ENCODE measurements around the genes KLHDC9, FCER1G and SDHC.

GRCh38 chr1:160725953-160726743 is 12.9 kb upstream of the SLAMF7 start:
- RRBS: no CpG with 5 or more reads among the region's 6 CpGs

DNA sequence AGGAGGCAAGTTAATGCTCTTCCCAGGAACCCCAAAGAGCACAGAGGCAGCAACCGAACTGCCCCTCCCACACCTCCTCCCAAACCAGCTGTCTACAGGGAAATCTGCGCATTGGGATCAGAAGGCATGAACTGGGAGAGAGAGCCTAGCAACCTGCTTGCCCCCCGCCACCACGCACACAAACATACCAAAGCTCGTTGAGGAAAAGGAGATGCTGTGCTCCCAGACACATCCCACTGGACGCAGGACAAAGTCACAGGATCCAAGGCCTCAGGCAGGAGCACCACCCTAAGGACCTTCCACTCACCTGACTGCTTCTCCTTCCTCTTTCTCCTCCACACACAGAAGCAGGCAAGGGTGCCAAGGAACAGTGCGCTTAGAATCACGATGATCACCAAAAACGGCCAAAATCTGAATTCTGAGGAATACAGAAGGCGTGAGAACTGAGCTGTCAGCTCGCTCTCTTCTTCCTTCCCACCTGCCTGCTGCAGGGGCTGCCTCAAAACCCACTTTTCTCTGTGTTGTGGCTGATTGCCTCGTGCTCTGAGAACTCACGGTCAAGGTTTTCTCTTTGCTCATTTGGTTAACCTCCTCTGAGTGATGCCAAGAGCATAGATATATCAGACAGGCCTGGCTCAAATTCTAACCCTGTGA is 23.9 kb downstream of the CD244 start:
- RRBS: no CpG with 5 or more reads among the region's 13 CpGs

DNA sequence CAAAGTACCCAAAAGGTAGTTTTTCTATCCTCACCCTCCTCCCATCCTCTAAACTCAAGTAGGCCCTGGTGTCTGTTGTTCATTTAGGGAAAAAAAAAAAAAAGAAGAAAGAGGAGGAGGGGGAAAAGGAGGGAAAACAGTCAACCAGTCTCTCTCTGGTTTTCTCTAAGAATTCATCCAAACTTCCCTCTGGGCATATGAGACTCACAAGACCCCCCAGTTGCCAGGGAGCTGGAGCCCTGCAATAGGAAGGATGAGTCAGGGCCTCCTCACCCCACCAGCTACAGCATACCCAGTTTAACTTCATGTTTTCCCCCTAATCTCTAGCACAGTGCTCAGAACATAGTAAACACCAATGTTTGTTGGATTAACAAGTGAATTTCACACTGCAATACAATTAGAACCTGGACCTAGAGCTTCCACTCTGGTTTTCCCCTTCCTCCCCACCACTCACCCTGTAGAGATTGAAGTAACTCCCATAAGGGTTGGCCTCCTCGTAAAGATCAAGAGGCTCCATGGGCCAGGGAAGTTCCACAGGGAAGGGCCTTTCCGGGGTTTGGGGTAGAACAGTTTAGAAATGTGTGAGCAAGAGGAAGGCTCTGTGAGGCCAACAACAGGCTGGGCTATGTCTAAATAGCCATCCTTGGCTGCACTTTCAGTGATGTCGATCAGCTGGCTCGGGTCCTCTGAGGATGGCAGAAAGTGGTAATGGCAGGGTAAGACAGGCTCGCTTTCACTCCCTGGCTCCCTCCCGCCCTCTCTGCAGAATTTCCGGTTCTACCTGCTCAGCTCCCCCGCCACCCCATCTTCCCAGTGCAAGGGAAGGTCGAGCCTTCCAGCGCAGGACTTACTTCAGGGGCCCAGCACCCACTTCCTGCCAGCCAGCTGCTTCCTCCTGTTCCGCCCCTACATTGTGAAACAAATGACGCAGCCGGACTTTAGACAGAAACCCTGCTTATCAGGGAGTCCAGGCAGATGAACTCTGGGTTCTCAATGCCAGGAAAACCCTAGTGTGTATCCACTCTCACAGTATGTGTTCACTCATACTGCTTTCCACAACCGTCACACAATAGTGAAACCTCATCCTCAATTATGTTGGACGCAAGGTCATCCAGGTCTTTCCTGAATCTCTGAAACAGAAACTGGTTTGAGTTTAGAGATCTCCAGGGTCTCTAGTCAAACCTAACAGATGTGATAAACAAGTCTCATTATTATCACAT is 7.5 kb downstream of the F11R start:
- RRBS: no CpG with 5 or more reads among the region's 15 CpGs

DNA sequence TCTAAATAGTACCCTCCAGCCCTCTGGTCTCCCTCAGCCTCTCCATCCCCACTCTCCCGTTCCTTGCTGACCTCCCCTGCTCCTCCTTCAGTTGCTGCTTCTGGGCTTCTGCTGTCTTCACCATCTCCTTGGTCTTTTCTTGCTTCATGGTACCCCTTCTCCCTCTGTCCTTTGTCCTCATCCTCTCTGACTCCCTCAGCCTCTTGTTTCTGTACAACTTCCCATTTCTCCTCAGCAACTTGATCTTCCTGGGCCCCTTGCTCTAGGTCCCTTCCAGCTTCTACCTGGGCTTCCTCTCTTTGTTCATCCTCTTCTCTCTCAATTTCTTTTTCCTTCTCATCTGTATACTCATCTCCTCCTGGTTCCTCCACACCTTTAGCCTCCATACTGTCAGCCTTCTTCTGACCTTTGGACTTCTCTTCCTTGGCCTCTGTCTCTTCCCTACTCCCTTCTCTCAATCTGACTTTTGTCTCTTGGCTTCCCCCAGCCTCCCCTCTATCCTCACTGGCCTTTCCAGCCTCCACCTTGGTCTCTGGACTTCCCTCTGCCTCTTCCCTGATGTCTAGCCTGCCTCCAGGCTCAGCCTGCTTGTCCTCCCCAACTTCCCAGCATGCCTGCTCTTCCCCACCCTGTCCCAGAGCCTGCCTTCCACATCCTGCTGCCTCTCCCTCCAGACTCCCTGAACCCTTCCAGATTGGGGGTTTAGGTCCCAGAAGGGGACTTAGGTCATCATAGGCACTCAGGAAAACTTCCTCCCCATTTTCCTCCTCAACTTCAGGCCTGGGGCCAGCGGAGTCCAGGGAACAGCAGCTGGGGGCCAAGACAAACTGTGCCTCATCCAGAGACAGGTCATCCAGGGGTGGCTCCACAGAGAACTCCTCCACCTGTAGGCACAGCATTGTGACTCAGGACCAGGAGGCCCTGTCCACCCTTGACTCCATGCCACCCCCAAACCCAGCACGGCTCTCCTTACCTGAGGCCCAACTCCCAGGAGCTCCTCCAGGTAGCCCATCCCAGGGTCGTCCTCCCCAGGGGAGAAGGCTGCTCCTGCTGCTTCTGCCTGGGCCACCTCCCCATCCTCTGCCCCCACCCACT is 3.0 kb upstream of the USF1 start:
- RRBS: no CpG with 5 or more reads among the region's 4 CpGs

DNA sequence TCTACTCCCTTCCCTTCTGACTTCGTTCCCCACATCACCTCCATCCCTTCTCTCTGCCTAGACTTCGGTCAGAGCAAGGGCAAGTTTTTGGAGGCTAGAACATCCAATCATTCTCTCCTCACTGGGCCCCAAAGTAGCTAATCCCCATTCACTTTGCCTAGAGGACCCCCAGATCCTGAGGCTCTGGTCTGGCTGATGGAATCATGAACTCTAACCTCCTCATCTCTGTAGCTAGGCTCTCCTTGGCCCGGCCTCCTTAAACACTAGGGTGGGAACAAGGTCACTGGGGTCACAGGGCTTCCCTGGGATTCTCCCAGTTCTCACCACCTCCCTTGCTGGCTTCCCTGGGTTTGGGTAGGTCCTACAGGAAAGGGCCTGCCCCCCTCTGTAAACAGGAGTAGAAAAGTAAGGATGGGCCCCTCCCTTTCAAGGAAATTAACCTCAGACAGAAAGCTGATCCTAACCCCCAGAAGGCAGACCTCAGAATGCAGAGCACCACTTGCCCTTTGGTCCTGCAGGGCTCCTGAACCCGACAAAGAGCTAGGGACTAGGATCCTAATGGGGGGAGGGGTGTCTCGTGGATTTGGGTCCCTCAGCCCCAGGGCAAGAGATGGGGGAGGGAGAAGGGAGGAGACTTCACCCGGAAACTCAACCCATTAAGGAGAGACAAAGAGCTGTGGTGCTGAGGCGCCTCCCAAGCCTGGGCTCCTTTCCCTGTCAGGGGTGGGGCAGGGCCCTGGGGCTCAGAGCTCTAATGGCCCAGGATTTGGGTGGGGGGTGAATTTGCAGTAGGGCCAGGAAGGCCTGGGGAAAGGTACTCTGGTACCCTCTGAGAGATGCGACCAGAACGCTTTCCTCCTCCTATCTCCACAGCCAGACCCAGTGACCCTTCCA is 3.1 kb downstream of the NECTIN4 start:
- RRBS: no CpG with 5 or more reads among the region's 9 CpGs

DNA sequence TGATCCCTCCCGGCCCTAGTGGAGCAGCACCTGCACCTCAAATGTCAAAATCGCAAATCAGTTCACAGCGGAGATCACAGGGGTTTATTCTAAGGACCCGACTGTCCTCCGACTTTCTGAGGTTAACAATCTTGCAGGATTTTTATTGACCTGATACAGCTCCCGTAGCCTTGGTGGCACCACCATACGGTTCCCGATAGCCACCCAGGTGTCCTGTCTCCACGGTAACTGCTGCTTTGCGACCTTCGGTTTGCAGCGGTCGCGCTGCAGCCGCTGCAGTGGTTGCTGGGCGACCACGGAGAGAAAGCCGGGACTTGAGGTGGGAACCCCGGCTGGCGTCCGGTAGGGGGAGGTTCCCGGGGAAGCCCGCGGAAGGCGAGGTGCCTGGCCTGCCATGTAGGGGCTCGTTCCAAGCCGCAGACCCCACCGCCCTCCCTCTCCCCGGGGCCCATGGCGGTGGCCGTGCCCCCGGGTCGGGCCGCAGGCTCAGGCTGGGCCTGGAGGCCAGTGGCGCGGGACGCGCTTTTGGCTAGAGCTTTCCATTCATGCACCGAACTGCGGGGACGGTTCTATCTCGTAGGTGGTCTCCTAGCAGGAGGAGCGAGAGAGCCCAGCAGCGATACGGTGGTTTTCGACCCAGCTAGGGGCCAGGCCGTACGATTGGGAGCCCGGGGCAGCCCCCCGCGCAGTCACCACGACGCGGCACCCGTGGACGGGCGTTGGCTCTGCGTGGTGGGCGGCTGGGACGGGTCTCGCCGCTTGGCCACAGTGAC is at the start of gene KLHDC9:
Gene KLHDC9 (plus strand): TSS at position 276 of the 773 bp plus-strand sequence.
- RRBS: under 1% methylated on average over 7 of the region's 62 CpGs

DNA sequence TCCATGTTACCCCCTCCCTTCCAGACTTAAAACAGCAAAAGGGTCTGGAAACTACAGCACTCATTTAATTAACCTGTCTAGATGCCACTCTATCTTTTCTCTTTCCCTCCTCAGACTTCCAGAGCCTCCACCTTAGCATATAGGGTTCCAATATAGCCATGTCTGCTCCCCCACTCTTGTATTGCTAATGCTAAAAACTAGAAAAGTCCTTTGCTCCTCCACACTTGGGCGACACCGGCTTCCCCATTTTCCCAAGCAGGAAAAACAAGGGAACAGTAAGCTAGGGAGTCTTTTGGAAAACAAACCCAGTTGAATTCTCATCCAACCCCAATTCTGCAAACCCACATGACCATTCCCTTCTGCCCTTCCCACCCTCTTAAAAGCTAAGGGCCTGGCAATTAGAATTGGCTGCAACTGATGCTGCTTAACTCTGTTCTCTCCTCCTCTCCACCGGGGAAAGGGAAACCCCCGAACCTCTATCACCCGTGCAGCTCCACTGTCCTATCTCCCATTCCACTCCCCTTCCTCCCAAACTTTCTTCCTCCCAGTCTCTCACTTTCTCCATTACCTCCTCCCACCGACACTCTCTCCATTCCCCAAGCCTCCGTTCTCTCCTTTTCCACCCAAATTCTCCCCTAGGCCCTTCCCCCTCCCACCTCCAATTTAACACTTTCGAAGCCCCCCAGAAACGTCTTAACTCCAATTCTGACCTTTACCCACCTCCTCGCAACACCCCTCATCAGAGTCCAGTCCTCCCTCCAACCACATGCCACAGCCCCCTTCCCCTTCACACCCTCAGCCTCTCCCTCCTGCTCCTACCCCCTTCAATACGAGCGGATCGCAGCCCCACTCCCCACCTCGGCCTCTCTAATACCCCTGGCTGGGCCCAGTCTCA is 834 bp downstream of the DEDD start:
- RRBS: no CpG with 5 or more reads among the region's 14 CpGs

- RRBS: 6% methylated on average over 2 of the region's 7 CpGs
These were observed 628 bp upstream of the DEDD start for GRCh38 chr1:161133190-161133400.

GRCh38 chr1:161215023-161215554 is at the start of gene FCER1G:
FCER1G (plus strand) TSS chr1:161215295.
- RRBS: no CpG with 5 or more reads among the region's 11 CpGs

DNA sequence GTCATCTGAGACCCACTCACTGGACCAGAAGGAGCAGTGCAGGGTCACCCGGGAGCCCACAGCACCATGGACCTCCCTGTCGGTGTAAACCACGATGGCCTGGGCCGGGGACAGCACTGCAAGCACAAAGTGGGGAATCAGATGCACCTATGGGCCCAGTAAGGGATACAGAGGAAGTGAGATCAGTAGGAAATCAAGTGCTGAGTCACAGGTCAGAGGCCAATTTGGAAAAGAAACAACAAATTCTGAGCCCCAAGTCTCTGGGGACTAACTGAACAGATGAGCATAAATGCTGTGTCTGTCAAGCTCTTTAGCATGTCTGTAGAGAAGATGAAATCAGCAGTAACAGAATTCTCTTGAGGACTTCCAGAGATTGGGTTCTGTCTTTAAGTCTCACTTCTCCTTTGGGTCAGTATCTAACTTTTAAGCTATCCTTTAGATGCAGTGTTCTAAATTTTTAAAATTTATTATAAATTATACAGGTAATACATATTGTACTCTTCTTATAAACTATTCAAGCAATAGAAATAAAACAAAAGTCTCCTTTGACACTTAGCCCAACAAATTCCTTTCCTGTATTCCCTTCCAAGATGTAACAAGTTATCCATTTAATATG is 2.4 kb downstream of the MPZ start:
- RRBS: 78% methylated on average over 4 of the region's 4 CpGs

DNA sequence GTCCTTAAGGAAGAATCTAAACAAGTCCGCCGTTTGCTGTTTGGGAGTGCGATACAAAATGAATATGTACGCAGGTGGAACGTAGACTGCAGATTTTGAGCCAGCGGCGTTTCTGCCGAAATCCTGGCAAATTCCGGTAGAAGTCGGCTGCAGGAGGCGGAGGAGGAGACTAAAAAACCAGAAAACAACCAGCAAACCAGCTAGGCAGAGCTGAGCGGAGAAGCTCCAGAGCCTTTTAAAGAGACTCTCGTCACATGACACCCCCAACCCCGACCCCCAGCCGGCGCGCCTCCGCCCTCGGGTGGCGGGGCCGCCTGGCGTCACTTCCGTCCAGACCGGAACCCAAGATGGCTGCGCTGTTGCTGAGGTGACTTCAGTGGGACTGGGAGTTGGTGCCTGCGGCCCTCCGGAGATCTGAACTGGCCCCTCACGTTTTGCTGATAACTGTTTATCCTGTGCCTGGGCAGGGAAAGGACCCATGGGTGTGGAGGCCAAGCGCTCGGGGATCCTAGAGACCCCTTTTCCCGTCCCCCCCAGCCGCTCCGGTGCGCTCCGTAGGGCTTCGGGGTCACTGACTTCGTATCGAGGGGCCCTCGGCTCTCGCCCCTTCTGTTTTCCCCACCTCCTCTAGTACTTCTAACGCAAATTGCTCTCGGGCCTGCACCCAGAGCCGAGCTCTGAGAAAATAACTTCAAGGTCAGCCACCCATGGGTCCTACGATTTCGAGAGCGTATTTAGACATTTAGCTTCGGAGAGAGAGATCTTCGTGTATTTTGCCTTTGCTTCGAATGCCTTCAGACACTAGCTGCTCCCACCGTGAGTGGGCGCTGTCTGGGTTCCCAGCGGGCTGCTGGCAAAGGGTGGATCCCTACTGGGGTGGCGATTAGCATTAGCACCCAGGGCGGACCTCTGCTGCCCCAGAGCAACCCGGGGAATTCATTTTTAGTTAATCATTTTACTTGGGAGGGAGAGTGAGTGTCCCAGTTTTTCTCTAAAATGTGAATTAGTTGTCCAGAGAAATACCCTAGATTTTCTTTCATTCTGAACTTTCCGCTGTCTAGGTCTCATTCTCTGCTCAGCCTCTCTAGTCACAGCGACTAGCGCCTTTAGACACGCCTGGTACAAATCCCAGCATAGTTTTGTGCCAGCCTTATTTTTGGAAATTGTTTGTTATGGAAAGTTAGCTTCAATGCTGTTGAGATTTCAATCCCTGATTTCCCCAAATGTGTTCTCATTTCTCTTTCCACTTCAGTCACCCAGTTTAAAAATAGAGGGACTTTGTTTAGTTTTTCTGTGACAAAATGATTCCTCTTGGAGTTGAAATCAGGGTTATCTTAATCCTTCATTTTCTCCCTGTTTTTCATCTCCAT is at the start of gene SDHC:
Gene SDHC (plus strand): TSS at position 323 of the 1,370 bp plus-strand sequence.
- RRBS: 1% methylated on average over 13 of the region's 59 CpGs

DNA sequence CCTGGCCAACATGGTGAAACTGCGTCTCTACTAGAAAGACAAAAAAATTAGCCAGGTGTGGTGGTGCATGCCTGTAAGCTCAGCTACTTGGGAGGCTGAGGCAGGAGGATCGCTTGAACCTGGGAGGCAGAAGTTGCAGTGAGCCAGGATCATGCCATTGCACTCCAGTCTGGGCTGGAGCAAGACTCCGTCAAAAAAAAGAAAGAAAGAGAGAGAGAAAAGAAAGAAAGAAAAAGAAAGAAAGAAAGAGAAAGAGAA is 62.9 kb upstream of the CFAP126 start:
- RRBS: no CpG with 5 or more reads among the region's 3 CpGs

DNA sequence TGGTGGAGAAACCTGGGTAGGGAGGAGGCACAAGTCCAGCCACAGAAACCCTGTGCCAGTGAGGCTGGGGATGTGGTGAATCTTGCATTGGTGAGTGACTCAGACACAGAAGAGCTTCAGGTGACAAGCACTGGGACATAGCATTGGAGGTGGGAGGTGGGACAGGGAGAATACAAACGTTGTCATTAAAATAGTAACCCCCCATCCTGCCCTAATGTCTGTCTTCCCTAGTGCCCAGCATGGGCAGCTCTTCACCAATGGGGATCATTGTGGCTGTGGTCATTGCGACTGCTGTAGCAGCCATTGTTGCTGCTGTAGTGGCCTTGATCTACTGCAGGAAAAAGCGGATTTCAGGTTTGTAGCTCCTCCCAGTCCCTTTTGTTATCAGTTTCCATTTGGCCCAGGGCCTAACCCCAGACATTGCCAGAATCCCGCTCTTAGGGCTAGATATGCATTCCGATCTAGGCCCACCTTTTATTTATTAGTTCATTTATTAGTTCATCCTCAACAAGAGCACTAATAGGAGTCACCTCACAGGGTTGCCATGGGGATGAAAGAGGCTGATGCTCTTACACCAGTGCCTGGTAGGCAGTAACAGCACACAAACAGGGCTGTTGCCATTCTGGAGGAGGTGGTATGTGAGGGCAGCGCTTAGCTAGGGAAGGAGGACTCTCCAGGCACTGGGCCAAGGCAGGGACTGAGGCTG is 5.5 kb downstream of the FCGR2A start:
- RRBS: no CpG with 5 or more reads among the region's 6 CpGs

- RRBS: no CpG with 5 or more reads among the region's 15 CpGs
These were observed 798 bp upstream of the ATF6 start for GRCh38 chr1:161765274-161765770.

- RRBS: no CpG with 5 or more reads among the region's 7 CpGs
These were observed 19.8 kb downstream of the OLFML2B start for GRCh38 chr1:162003781-162004381.

GRCh38 chr1:162024166-162024701 is 565 bp upstream of the OLFML2B start:
- RRBS: no CpG with 5 or more reads among the region's 19 CpGs

- RRBS: no CpG with 5 or more reads among the region's 2 CpGs
These were observed 19.1 kb downstream of the NOS1AP start for GRCh38 chr1:162088594-162088907.

DNA sequence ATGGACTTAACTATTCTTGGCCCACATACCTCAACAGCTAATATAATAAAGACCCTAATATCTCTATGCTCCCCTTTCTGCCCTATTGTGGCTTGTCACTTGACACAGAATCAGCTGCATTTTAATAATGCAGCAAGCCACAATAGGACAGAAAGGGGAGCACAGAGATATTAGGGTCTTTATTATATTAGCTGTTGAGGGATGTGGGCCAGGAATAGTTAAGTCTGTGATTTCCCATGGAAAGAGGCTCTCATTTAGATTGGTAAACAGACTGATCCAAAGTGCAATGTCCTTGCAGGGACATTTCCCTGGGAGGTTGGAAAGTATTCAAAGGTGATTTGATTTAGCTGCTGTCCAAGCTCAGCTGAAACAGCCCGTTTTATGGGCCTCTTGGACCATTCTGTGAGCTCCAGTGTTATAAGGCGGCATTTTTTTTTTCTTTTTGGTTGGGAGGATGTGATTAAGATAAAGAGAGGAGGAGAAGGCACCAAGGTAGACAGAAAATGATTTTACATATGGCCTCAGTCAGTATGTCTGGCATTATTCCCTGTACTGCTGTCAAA is 61.9 kb downstream of the NOS1AP start:
- RRBS: no CpG with 5 or more reads among the region's 2 CpGs

DNA sequence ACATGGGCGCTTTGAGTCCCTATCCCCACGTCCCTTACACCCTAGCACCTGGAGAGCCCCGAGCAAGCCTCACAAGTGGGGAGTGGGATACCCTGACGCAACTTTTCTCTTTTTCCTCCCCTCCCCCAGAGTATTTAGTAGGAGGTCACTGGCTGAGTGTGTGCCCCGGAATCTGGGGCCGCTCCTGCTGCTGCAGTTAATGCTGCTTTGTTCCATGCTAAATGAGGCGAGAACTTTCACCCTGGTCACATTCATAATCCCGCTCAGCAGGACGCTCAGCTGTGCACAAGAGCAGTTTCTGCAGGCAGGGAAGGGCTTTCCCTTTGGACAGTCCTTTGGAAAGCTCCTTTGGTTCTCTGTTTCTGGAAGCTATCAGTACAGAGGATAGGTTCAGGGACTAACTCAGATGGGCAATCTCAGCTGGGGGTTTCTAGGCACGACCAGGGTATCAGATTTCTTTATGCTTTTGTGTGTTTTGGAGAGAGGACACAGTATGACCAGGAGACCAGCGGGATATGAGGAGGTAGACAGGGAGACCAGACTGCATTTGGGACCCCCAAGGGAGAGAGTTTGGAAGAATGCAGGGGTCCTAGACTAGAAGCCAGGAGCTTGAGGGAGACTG is 75.9 kb downstream of the NOS1AP start:
- RRBS: no CpG with 5 or more reads among the region's 11 CpGs

DNA sequence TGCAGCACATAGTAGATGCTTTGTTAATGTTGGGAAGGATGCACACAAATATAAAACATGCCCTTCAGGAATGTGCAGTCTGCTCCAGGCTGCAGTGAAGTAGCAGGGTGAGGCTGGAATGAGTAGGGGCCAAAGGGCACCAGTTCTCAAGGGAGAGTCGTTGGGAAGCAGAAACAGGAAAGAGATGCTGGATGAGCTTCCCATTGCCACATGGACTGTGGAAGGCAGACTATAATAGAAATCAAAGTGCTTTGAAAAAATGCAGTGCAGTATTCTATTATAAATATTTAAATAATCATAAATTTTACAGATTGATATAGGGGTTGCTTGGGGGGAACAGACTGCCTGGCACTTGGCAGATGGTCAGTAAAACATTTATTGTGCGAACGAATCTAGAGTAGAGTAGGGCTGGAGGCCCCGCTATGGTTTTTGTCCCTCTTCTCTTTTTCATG is 127.0 kb downstream of the NOS1AP start:
- RRBS: no CpG with 5 or more reads among the region's 4 CpGs